T47D (cell line): ENCODE data around the gene WBP2NL.

DNA sequence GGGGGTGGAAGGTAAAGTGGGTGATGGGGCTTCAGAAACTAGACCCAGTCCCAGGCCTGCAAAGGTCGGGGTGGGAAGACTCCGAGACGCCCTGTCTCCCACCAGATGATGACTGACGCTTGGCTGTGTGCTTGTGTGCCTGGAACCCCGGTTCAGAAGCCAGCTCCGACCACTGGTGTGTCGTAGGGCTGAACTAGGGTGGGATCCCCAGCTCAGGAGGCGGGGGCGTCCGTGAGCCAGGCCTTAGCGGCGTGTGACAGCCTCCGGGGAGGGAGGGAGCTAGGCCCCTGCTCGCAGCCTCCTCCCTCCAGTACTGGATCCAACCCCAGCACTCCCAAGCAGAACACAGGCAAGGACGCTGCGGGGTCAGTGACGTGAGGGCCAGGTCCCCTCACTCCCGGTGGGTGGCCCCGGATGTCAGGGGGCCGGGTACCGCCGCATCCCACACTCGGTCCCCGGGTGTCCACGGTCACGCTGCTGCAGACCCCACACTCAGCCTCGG, 423 bp downstream of the PMM1 start:
- RRBS: under 1% methylated on average over 11 of the region's 27 CpGs

DNA sequence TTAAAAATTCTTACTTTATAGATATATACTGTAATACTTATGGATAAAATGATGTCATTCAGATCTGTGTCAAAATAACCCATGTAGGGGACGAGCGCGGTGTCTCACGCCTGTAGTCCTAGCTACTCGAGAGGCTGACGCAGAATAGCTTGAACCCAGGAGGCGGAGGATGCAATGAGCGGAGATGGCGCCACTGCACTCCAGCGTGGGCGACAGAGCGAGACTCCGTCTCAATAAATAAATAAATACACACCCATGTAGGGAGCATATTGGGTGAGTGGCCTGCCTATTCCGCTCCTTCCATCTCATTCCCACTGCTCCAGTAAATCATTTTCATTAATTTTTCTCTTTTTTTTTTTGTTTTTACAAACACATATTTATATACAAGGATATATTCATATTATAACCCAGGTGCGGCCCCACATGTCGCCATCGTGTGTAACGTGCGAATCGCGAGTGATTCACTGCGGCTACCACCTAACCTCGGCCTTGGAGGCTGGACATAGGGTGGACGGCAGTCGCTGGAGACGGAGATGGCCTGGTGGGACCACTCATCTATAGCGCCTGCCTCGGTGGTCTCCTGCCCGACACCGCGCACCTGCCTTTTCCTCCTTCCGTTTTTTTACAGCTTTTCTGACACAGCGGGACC, 6.9 kb downstream of the SNU13 start:
- RRBS: no CpG with 5 or more reads among the region's 33 CpGs

GRCh38 chr22:41862581-41863318, 29.8 kb downstream of the SREBF2 start:
- RRBS: no CpG with 5 or more reads among the region's 10 CpGs

- RRBS: no CpG with 5 or more reads among the region's 8 CpGs
Observed at GRCh38 chr22:41900717-41901254, 14.1 kb downstream of the SHISA8 start.

DNA sequence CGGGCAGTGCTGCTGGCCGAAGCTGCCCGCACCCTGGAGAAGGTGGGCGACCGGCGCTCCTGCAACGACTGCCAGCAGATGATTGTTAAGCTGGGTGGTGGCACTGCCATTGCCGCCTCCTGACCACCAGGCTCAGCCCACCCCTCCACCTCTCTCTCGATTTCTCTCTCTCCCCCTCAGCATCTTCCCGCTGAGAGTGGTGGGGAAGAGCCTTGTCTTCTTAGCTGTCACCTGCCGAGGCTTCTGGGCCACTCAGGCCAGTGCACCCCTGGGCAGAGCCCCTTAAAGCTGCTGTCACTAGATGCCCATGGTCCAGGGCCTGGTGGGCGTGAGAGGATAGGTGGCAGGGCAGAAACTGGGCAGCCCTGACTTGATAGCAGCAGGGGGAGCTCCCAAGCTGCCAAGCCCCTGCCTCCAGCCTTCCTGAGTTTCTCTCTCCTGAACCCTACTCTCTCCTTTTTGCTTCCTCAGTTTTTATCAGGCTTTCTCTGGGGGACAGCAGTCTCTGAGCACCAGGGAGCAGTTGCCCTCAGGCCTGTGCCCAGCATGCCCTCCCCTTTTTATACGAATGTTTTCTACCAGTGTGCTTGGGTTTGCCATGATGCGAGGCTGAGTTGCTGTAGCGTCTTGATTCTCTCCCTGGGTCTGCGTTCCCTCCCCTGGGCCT, 9.2 kb downstream of the SHISA8 start:
- RRBS: 94% methylated on average over 5 of the region's 16 CpGs

DNA sequence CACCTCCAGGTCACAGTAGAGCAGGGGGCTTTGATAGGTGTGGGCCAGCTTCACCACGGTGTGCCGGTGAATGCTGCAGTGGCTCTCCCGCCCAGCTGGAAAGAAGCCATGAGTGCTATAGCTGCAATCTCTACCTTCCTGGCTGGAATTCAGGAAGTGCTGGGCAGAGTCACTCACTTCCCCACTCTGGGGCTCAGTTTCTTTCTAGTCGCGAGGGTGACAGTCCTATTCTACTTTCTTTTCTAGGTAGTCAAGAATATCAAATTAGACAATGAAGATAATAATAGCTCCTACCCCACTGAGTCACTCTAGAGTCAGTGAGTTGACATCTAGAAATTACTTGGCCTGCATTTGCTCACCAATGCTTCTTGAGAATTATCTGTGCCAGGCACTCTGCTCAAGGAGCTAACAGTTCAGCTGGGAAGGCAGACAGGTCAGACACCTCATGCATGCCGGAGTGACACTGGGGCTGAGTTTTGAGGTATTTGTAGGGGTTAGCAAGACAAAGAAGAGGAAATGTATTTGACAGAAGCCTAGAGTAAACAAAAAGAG, 3.3 kb downstream of the CENPM start:
- RRBS: 100% methylated on average over 1 of the region's 6 CpGs

DNA sequence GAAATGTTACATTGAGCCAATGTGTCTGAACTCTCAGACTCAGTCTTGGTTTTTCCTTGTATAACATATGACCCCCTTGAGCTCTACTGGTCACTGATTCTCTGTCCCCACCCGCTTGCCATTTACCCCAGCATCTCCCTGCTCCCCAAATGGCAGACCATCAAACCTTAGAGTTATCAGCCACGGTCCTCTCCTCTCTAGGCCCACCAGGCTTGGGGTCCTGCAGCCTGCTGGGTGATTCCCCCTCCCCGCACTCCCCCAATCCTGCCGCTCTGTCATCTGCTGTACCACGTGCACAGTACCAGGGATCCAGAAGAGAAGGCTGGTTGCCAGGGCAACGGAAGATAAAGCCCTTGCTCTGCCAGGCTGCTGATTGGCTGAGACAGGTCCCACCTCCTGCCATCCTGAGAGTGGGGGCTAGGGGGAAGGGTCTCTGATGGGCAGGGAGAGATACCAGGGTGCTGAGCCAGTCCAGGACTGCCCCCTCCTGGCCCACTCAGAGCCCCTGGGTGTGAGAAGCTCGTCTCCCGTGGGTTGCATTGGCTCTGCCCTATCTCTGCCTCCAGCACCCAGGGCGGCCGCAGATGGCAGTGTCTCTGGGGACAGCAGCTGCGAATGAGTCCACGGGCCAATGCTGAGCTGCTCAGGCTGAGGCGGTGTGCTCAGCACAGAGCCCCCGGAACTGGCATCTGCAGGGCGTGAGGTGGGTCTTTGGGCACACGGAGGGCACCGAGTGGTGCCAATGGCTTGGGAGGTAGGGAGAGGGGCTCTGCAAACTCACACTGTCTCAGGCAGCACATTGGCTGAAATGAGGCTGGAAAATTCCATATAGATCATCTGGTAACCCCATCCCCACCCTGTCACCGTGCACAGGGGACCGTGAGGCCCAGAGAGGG, 5.0 kb upstream of the CENPM start:
- RRBS: no CpG with 5 or more reads among the region's 19 CpGs

- RRBS: no CpG with 5 or more reads among the region's 75 CpGs
Observed at GRCh38 chr22:41998347-41999448, at the start of gene WBP2NL. TSS of gene WBP2NL (plus strand) at chr22:41998788.

- RRBS: no CpG with 5 or more reads among the region's 8 CpGs
Observed at GRCh38 chr22:42078621-42079008, 885 bp upstream of the SMDT1 start.

DNA sequence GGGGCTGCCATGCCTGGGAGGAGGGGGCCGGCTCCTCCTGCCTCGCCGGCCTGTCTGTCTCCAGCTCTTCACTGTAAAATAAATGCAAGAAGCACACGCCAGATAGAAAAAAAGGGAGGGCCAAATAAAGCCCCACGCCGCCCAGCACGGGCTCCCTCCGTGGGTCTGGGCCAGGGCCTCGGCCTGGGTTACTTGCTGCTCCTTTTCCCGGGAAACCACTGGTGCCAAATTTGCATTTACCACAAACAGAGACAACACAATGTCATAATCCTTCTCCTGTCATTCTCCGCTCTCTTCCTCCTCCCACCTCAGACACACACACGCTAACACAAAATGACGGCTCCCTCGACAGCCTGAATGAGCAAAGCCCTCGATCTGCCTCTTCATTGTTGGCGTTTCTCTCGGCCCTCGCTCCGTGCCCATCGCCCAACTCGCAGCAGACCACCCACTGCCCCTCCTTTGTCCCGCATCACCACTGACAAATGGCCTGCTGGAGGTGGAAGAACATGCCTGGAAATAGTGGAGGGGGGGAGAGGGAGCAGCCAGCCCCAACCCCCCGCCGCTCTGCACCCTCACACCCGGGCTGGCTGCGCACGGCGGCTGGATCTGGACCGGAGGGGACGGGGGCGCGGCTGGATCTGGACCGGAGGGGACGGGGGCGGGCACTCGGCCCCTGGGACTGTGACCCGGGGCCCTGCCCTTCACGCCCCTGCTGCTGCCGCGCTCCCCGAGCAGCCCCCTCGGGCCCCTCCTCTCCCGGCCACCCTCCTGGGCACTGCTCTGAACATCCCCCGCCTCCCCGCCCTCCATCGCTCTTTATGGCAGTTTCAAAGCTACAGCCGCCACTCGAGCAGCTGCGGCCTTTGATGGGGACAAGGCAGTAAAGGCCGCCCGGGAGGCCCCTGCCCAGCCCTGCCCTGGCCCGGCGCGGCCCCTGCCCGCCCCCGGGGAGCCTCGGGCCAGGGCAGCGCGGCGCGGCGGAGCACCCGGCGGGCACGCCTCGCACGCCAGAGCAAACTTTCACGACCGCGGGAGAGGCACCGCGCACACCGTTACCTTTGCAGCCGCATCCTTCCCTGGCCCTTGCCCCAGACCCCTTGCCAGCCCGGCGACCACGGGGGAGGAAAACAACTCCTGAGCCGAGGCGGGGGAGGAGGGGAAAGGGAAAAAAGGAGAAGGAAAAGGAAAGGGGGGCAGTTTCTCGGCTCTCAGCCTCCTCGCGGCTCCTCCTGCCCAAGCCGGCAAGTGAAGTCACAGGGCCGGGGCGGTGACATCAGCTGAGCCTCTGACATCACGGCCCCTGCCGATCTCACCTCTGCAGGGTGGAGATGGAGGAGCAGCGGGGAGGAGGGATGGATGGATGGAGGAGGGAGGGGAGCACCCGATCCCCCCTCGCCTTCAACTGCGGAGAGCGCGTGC, 12.8 kb upstream of the TCF20 start:
- RRBS: 81% methylated on average over 21 of the region's 93 CpGs

GRCh38 chr22:42375866-42376518, 56.2 kb downstream of the NFAM1 start:
- RRBS: 94% methylated on average over 1 of the region's 12 CpGs

DNA sequence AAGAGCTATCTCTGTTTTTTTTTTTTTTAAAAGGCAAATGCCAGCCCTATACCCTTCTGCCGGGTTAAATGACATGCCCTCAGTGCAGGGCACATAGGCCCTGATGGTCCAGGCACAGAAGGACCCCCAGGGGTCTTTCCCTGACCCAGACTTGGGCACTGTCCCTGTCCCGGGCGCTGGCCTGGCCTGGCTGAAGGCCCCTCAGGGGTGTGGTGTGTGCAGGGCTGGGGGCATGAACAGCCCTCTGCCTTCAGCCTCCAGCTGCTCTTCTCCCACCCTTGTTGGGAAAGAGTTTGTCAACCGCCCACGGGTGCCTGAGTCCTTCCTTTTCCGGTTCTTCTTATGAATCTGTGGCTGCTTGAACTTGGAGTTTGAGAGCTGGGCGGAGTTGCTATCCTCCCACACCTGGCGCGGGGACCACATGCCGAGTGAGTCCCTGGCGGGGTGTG, 13.5 kb downstream of the NFAM1 start:
- RRBS: 66% methylated on average over 2 of the region's 11 CpGs

DNA sequence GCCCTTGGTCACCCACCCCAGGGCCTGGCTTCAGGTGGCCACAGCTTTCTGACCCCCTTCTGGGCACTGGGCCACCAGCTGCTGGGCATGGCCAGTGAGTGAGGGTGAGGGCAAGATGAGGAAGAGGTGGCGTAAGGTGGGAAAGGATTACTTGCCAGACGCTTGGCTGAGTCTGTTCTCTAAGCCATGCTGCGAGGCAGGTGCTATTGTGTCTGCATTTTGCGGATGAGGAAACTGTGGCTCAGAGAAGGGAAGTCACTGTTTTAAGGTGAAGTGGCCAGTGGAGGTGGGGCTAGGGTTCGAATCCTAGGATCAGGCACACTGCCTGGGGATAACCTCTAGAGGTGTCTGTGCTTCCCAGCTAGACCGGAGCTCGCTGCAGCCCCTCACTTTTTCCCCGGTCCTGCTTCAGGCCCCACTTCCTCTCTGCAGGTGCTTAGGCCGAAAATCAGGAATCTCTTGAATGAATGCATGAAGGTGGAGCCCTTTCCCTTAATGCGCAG, 7.9 kb upstream of the NFAM1 start:
- RRBS: no CpG with 5 or more reads among the region's 10 CpGs

GRCh38 chr22:42459721-42460146, 27.5 kb upstream of the NFAM1 start:
- RRBS: no CpG with 5 or more reads among the region's 8 CpGs

GRCh38 chr22:42576686-42577336, 23.1 kb downstream of the SERHL2 start:
- RRBS: no CpG with 5 or more reads among the region's 14 CpGs

DNA sequence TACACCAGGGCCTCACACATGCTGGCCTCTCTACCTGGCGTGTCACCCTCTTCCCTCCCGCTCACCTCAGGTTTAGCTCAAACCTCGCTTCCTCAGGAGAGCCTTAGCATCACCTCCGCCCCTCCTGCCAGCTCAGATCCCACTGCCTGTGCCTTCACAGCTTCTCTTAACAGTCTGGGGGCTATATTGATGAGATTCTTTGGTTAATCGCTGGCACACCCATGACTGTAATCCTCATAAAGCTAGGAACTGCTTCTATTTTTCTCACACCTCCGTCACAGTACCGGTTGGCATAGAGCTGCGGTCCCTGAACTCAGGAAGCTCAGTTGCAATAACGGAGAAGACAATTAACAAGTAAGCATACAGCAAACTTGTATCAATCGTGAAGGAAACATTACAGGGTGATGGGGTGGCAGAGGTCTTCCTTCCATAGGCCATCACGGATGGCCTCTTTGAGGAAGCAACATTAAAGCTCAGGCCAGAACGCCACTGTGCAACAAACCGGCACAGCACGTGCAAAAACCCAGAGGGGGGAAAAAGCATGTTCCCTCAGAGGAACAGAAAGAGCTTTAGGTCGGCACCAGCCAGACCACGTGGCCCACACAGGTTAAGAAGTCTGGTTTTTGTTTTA, 27.1 kb downstream of the SERHL2 start:
- RRBS: no CpG with 5 or more reads among the region's 16 CpGs

- RRBS: no CpG with 5 or more reads among the region's 27 CpGs
Observed at GRCh38 chr22:42626984-42627713, 12.5 kb upstream of the POLDIP3 start.

GRCh38 chr22:42643803-42644254, 3.4 kb upstream of the ATP5MGL start:
- RRBS: 96% methylated on average over 3 of the region's 11 CpGs

- RRBS: no CpG with 5 or more reads among the region's 19 CpGs
Observed at GRCh38 chr22:42773042-42773752, 52.5 kb upstream of the A4GALT start.

DNA sequence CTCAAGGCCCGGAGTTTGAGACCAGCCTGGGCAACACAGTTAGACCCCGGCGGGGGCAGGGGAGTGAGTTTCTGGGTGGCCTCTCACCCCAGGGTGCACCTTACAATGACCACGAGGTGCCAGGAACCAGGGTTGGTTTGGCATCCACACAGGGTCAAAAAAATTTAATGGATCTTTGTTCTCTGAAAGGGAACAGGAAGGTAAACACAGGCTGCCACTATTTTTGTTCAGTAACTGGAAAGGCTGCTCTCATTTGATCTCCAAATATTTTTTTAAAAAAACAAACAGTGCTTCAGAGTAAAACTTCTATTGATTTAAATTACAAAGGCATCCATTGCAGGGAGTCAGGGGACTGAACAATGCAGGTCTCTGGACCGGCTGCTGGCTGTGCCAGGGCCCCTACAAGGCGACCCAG, 52.0 kb downstream of the ARFGAP3 start:
- RRBS: 24% methylated on average over 2 of the region's 6 CpGs